HEK293 (cell line): ENCODE data around the genes USE1, ABHD8, INSL3 and PDE4C.

GRCh38 chr19:17112322-17113169 is 37.0 kb downstream of the MYO9B start:
- PRO-cap, result no peak
- RRBS, 2 experiments, result no CpG with 5 or more reads among the region's 23 CpGs

DNA sequence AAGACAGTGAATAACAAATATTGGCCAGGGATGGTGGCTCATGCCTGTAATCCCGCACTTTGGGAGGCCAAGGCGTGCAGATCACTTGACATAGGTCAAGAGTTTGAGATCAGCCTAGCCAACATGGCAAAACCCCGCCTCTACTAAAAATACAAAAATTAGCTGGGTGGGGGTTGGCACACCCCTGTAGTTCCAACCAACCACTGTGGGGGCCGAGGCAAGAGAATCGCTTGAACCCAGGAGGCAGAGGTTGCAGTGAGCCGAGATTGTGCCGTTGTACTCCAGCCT is 63.0 kb upstream of the USE1 start:
- PRO-cap, result no peak
- RRBS, 2 experiments, result no CpG with 5 or more reads among the region's 7 CpGs

GRCh38 chr19:17200087-17201142 is 14.7 kb upstream of the USE1 start:
- PRO-cap, result no peak
- RRBS, 2 experiments, result 81% methylated on average over 2 of the region's 23 CpGs; no CpG with 5 or more reads in 1 of the 2 experiments

- PRO-cap, result no peak
- RRBS, 2 experiments, result no CpG with 5 or more reads among the region's 10 CpGs
Observed at GRCh38 chr19:17214443-17215035, 618 bp upstream of the USE1 start.

- PRO-cap, result bidirectional peak, plus-strand start at chr19:17215367, minus-strand start at chr19:17215265
- RRBS, 2 experiments, result 1% methylated on average over 23 of the region's 35 CpGs
Observed at GRCh38 chr19:17215036-17215492, at the start of gene USE1. TSS of gene USE1 (plus strand) at chr19:17215357.

GRCh38 chr19:17302941-17303898 is at the start of gene ABHD8:
TSS of gene ABHD8 (minus strand) at chr19:17303425.
- PRO-cap, result bidirectional peak, plus-strand start at chr19:17303640, minus-strand start at chr19:17303383
- RRBS, 2 experiments, result 3% methylated on average over 32 to 33 of the region's 70 CpGs

- PRO-cap, result no peak
- RRBS, 2 experiments, result no CpG with 5 or more reads among the region's 6 CpGs
Observed at GRCh38 chr19:17341287-17341584, 3.9 kb downstream of the GTPBP3 start.

DNA sequence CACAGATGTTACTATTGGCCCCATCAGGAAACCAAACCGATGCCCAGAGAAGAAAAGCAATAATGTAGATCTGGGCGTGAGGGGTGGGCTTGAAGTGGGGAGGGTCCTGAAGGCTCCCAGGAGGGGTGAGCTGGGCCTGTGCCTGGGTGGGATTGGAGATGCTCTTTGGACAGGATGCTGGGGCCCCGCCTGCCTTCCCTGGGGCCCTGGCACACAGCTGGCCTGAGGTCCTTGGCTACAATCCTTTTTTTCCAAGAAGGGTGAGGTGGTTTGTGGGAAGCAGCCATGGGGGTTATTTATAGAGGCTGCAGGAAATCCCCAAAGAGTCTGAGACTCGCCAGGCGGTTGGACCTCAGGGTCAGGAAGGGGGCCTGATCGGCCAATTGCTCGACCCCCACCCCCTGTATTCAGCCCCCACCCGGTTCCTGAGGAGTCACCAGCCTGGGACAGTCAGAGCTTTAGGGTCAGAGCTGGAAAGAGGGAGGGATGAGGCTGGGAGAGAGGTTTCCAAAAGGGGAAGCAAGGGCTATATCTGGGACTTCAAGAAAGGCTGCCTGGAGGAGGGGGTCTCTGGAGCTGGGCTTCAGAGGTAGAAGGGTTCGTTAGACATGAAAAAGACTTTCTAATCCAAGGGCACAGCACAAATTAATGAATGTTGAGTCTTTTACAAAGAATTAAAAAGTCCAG is 10.1 kb downstream of the GTPBP3 start:
- PRO-cap, result no peak
- RRBS, 2 experiments, result no CpG with 5 or more reads among the region's 9 CpGs

DNA sequence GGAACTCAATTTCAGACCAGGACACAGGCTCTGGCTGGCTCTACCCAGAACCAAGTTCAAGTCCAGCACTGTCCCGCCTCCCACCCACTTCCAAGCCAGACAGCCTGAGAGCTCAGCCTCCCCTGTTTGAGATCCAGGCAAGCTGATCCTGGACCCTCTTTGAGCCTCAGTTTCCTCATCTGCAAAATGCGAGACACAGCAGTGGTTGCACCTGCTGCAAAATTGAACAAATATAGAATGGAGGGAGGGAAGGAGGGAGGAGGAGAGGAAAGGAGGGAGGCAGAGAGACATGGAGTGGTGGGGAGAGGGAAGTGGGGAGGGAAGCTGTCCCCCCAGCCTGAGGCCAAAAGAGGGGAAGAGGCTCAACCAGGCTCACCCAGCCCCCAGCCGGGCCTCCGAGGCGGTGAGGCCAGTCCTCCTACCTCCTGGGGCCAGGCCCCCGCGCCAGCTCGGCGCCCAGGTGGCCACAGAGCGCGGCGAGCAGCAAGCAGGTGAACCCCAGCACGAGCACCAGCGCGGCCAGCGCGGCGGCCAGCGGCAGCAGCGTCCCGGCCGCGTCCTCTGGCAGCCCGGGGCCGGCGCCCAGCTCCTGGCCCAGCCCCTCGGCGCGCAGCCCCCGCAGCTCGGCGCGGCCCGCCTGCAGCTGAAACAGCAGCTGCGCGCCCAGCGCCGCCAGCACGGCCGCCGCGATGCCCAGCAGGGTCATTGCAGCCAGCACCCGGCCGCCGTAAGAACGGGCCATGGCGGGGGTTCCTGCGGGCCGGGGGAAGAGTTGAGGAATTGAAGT is 554 bp downstream of the TMEM221 start:
- PRO-cap, result no peak
- RRBS, 2 experiments, result 3% methylated on average over 7 of the region's 49 CpGs

DNA sequence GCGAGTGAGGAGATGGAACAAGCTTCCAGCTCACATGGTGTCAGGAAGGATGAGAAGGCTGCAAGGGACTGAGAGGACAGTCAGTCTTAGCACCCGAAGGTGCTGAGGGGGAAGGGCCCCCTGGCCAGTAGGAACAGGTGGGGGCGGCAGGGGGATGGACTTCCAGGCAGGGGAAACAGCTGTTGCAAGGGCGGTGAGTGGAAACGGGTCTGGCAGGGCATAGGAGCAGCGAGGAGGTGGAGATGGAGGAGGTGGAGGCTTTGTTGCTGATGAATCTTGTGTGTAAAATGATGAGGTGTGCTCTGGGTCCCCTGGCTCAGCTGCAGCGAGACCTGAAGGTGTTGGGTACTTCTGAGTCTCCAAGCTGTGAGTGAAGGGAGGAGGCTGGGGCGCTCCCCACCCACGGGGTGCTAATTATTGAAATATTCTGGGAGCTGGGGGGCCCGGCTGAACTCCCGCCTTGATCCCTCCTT is 1.2 kb downstream of the MAP1S start:
- PRO-cap, result no peak
- RRBS, 2 experiments, result 70% methylated on average over 2 of the region's 11 CpGs; no CpG with 5 or more reads in 1 of the 2 experiments

DNA sequence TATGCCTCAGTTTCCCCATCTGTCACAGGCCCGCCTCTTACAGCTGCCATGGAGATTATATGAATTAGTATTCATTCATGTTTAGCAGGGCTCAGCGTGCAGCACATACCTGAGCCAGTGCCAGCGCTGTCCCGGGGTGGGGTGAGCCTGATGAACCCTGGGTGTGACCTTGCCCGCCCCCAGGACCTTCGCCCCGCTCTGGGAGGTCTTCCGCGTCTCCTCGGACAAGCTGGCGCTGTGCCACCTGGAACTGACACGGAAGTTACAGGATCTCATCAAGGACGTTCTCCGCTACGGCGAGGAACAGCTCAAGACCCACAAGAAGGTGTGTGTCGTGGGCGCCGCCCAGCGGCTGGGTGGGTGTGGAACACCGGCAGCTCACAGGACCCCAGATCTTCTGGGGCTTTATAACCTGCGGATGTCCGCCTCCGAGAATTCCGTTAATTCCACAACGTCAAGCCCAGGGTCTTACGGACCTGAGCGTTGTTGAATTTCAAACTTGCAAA is 15.3 kb downstream of the FCHO1 start:
- PRO-cap, result bidirectional peak, plus-strand start at position 391 of the sequence, minus-strand start at position 252 of the sequence
- RRBS, 2 experiments, result 6% methylated on average over 6 of the region's 28 CpGs; no CpG with 5 or more reads in 1 of the 2 experiments

- PRO-cap, result no peak
- RRBS, 2 experiments, result no CpG with 5 or more reads among the region's 24 CpGs
Observed at GRCh38 chr19:17821355-17821719, at the start of gene INSL3. TSS of gene INSL3 (minus strand) at chr19:17821519.

DNA sequence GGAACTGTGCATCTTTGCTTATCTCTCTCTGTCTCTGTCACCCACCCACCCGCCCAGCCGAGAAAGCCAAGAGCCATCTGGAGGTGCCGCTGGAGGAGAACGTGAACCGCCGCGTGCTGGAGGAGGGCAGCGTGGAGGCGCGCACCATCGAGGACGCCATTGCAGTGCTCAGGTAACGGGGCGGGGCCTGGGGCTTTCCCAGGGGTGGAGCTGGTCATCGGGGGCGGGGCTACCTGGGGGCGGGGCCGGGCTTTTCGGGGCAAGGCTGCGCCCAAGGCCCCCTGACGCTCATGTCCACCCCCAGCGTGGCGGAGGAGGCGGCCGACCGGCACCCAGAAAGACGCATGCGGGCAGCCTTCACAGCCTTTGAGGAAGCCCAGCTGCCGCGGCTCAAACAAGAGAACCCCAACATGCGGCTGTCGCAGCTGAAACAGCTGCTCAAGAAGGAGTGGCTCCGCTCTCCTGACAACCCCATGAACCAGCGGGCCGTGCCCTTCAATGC is 10.4 kb downstream of the CCDC124 start:
- PRO-cap, result no peak
- RRBS, 2 experiments, result 88 to 90% methylated on average over 8 of the region's 35 CpGs

- PRO-cap, result no peak
- RRBS, 2 experiments, result no CpG with 5 or more reads among the region's 16 CpGs
Observed at GRCh38 chr19:18090971-18091660, 4.4 kb upstream of the IL12RB1 start.

- PRO-cap, result no peak
- RRBS, 2 experiments, result no CpG with 5 or more reads among the region's 2 CpGs
Observed at GRCh38 chr19:18108956-18109331, 11.4 kb downstream of the MAST3 start.

- PRO-cap, result no peak
- RRBS, 2 experiments, result no CpG with 5 or more reads among the region's 7 CpGs
Observed at GRCh38 chr19:18135951-18136455, 17.0 kb upstream of the PIK3R2 start.

GRCh38 chr19:18153946-18154701 is 1.2 kb downstream of the PIK3R2 start:
- PRO-cap, result unidirectional peak, minus-strand start at chr19:18154129; unidirectional peak, minus-strand start at chr19:18154154; unidirectional peak, minus-strand start at chr19:18154217; unidirectional peak, minus-strand start at chr19:18154285
- RRBS, 2 experiments, result no CpG with 5 or more reads among the region's 20 CpGs

DNA sequence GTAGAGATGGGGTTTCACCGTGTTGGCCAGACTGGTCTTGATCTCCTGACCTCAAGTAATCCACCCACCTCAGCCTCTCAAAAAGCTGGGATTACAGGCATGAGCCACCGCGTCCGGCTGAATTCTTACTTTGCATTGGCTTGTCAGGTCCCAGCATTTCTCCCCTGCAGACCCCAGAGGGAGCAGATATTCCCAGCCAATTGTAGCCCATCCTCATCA is 7.6 kb upstream of the MPV17L2 start:
- PRO-cap, result no peak
- RRBS, 2 experiments, result no CpG with 5 or more reads among the region's 4 CpGs

GRCh38 chr19:18224908-18225424 is 1.3 kb downstream of the PDE4C start:
- PRO-cap, result unidirectional peak, minus-strand start at chr19:18225166
- RRBS, 2 experiments, result 7 to 28% methylated on average over 8 to 11 of the region's 43 CpGs

GRCh38 chr19:18225520-18226801 is at the start of gene PDE4C:
TSS of gene PDE4C (minus strand) at chr19:18226438.
- PRO-cap, result no peak
- RRBS, 2 experiments, result 77 to 81% methylated on average over 7 to 15 of the region's 80 CpGs